Psoas muscle (tissue), 2 donors: Measurements from ENCODE around the gene SLC10A2.

DNA sequence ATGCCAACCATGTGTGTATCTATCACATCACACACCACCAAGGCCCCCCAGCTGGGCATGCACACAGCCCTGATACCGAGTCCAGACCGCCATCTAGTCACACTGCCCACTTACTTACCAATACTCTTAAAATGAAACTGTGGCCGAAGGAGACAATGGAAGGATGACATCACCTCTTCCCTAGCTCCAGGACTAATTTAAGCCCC lies 507 bp upstream of the GGACT start:
- PRO-cap, 2 experiments = no peak in any of the 2 experiments

DNA sequence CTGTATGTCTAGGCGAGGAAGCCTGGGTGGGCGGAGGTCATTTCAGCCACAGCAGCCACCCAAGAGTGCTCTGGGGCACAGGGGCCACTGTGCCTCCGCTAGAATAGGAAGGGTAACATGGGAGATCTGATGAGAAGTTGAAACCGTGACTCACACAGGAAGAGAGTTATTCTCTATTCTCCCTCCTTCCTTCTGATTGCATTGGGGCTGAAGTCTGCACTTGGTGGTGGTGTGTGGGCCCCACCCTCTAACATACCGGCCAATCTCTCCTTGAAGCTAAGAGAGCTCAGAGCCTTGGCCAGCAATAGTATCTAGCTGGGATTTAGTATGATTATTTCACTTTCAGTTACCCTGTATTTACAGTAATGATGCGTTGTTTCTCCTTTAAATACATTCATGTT lies 20.3 kb upstream of the GGACT start:
- PRO-cap, 2 experiments = no peak in any of the 2 experiments

DNA sequence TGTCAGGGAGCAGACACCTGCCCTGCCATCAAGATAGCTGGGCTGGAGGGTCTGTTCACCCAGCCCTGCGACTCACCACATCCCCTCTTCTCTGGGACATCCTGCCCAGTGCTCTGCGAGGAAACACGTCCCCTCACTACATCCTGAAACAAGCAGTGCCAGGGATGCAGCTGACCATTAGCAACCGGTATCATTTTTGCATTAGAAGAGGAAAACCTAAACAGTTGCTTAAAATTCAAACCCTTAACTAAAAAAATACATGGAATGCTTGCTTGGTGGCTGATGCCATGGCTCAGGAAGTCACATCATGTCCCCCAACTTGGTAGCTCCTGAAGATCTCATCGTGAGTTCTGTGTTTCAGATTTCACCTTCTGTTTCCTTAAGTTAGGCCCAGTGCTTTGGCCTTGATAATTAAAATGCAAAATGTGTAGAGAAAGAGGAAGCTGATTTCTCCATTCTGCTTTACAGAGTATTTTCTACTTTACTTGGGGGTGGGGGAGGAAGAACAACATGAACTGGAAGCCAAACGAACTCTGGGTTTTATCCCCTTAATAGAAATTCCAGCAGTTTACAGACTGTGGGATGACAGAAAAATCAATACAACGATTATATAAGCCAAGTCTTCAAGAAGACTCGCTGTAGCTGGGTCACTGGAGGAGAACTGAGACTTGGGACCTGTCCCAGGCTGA lies 21.7 kb upstream of the GGACT start:
- PRO-cap, 2 experiments = no peak in any of the 2 experiments

- PRO-cap, 2 experiments = no peak in any of the 2 experiments
Observed at GRCh38 chr13:102112197-102112526, 195.4 kb upstream of the FGF14 start.

GRCh38 chr13:102294530-102294946 lies 302.2 kb upstream of the TPP2 start:
- PRO-cap, 2 experiments = no peak in any of the 2 experiments

DNA sequence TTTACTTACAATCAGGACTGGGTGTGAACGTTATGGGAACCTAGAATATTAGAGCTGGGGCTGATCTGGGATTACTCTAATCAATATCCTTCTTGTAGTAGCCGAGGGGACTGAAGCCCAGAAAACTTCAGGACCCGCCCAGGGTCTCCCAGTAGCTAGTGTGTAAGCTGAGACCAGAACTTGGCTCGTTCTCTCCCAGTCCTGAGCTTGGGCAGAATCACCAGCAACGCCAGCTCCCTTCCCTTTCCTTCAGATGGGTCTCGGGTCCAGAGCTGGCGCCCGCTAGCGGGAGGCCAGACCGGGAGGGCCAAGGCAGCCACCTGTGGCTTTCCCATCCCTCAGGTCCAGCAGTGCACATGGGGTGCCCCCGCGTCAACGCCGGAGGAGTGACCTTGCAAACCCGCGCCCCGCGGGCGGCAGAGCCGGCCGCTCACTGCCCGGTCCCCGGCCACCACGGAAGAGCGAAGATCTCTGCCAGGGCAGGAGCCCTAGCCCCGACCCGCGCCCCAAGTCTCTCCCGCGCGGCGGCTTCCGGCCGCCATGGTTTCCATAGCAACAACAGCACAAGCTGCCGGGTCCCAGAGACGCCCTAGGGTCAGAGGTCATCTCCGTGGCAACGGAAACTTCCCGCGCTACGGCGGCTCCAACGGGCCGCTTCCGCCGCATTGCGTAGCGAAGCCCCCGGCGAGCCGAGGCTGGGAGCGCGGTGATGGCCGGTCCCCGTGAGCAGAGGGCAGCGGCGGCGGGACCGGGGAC lies 202.6 kb upstream of the TPP2 start:
- PRO-cap, 2 experiments = peak in 2 of 2 experiments; most common plus-strand start position 672 of the sequence (in 2); most common minus-strand start position 542 of the sequence (in 2)

- PRO-cap, 2 experiments = no peak in any of the 2 experiments
Observed at GRCh38 chr13:102900104-102900546, 54.3 kb downstream of the ERCC5 start.

- PRO-cap, 2 experiments = no peak in any of the 2 experiments
Observed at GRCh38 chr13:102908120-102908647, 62.4 kb downstream of the ERCC5 start.

DNA sequence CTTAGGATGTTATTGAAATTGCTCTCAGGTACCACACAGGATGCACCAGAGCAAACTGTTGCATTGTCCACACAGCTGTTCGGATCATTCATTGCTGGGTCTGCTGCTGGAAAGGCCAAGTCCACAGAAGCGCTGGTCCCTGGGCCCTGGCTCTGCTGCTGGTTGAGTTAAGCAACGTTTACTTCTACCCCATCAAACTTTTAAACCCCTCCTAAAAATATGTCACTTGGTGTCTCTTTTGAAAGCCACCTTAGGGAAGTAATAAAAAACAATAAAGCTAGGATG lies at the start of gene SLC10A2:
TSS of gene SLC10A2 (minus strand) at position 260 of the 285 bp plus-strand sequence.
- PRO-cap, 2 experiments = no peak in any of the 2 experiments

- PRO-cap, 2 experiments = no peak in any of the 2 experiments
Observed at GRCh38 chr13:106477198-106477608, 58.3 kb downstream of the EFNB2 start.

DNA sequence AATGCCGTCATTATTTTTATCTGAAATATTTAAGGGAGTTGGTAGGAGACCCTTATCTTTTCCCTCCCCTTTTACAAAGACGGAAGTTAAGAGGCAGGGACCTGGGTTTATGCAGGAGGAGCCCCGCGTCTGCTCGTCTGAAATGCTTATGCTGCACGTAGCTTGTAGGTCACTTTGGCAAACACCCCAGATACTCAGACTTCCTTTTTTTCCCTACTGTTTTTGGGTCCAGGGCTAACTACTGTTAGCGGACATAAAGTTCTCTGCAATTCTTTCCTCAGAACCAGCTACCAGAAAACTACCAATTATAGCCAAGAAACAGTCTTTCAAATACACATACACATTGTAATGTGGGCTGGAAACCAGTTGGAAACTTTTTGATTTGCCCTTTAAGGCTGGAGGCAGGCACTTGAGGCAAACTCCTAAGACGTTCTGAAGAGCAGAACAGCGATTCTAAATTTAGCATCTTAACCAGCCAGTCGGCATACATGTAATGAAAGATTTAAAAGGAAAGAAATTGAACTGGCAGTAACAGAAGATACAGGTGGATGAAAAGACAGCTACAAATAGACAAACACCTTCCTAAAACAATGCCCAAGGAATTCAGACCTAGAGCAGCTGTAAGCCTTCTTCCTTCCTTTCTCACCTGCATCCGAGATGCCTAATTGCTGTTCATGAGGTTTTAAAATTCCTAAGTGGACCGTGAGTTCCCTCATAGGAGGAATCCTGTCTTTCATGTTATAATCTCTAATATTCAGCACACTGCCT lies 50.6 kb downstream of the EFNB2 start:
- PRO-cap, 2 experiments = no peak in any of the 2 experiments

GRCh38 chr13:106495799-106496247 lies 39.6 kb downstream of the EFNB2 start:
- PRO-cap, 2 experiments = no peak in any of the 2 experiments

- PRO-cap, 2 experiments = no peak in any of the 2 experiments
Observed at GRCh38 chr13:106507877-106508376, 27.5 kb downstream of the EFNB2 start.

DNA sequence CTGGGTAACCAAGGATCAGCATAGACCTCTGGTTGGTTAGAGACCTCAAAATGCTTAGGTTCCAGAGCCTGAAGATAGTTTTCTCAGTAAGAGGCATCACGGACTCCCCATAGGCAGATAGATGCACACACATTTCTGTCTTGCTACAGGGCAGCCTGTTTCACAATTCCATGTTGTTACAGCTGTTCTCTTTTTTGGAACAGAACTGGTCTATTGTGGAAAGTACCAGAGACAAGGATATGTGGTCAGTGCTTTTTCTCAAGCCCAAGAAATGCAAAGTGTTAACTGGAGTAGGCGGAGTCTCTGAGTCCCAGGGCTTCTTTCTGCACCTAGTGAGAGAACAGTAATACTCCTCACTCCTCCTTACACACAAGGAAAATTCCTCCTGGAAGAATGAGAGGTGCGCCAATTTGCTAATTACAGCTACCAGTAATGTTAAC lies 141.5 kb upstream of the ARGLU1 start:
- PRO-cap, 2 experiments = peak in 1 of 2 experiments; most common plus-strand start position 343 of the sequence (in 1)

GRCh38 chr13:107249707-107250122 lies 617.6 kb downstream of the NALF1 start:
- PRO-cap, 2 experiments = no peak in any of the 2 experiments

DNA sequence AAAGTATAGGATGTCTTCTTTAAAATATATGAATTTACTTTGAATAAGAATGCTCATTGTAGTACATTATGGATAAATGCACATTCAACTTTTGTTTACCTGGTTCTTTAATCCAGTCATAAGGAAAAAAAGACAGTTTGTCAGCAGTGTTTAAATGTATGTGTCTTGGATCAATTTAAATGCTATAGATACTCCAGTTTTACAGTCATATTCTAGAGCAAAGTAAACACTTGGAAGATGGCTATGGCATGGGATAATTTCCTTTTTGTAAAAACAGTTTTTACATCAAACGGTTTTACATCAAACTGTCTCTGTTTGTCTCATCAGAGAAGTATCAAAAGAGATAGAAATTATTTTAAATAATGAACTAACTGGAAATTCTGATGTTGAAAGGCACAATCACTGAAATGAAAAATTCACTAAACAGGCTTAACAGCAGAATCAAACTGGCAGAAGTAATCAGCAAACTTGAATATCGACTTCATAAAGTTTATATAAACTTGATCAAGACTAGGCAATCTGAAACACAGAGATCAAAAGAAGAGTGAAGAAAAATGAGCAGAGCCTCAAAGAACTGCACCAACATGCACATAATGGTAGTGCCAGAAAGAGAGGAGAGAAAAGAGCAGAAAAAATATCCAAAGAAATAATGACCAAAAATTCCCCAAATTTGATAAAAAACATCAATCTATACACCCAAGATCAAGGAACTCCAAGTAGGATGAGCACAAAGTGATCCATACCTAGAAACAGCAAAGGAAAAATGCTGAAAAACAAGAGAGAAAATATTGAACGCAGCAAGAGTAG lies 25.1 kb downstream of the ABHD13 start:
- PRO-cap, 2 experiments = no peak in any of the 2 experiments

- PRO-cap, 2 experiments = no peak in any of the 2 experiments
Observed at GRCh38 chr13:108304323-108304662, 34.8 kb downstream of the TNFSF13B start.

GRCh38 chr13:109256991-109257588 lies 529.3 kb downstream of the IRS2 start:
- PRO-cap, 2 experiments = no peak in any of the 2 experiments

DNA sequence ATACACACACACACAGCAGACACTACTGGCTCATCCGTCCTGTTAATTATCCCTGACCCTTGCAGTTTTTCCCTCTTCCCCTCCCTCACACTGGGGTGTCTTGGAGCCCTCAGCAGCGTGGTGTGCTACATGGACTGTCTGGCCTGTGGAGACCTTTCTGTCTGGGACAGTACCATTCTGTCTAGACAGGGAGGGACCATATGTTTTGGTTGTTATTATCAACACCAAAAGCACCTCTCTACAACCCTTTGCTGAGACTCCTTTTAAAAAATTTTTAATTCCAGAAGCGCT lies 374.1 kb downstream of the IRS2 start:
- PRO-cap, 2 experiments = no peak in any of the 2 experiments

GRCh38 chr13:109684269-109685255 lies 101.8 kb downstream of the IRS2 start:
- PRO-cap, 2 experiments = no peak in any of the 2 experiments